Skin of body (tissue), 2 donors: ENCODE data around the genes ENSG00000268655, HRC, TEAD2 and RPS11.

- RAMPAGE, long total RNA = no peak
These were observed 384 bp downstream of the RUVBL2 start for GRCh38 chr19:48994010-48994532.

GRCh38 chr19:49020142-49020650 lies at the start of gene ENSG00000268655:
Gene ENSG00000268655 (minus strand): TSS chr19:49020549.
- RAMPAGE, long total RNA = no peak

GRCh38 chr19:49073705-49074350 lies 1.3 kb upstream of the KCNA7 start:
- RAMPAGE, long total RNA = no peak

DNA sequence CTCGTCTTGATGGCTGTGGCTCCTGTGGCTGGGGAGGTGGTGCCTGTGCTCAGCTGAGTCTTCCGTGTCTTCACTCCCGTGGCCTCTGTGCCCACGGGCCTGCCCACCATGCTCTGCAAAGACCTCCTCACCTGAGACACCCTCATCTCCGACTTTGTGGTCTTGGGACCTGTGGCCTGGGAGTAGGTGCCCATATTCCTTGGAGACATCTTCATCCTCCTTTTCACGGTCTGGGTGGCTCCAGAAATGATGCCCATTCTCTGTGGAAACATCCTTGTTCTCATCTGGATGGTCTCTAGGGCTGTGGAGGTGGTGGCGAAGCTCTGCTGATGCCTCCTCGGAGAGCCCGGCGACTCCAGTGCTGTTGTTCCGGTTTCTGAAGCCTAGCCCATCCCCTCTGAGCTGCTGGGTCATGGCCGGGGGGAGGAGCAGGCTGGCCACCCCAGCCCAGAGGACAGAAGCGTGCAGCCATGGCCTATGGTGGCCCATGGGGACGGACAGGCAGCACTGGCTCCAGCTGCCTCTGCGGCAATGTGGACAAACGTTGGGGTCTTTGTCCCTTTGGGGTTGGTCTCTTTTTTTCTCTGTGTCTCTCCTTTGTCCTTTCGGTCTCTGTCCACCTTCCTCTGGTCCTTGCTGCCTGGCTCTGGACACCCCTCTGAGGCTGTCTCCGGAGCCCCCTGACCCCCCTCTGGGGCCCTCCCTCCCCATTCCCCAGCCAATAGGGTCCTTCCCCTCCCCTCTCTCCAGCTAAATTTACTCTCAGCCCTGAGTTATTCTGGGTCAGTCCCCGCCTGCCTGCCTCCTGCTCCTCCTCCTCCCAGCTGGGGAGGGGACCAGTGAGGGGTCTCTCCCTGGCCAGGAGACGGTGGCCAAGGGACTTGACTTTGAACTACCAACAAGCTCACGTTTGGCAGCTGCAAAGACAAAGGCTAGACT lies at the start of gene HRC:
Gene HRC, minus strand, starts transcription at position 648 of the 939 bp plus-strand sequence.
- RAMPAGE, long total RNA = no peak

GRCh38 chr19:49155701-49156533 lies 721 bp upstream of the HRC start:
- RAMPAGE, long total RNA = no peak

GRCh38 chr19:49211789-49212521 lies 54.4 kb downstream of the TRPM4 start:
- RAMPAGE, long total RNA = no peak

- RAMPAGE, long total RNA = no peak
These were observed 67.9 kb downstream of the TRPM4 start for GRCh38 chr19:49225472-49225934.

- RAMPAGE, long total RNA = no peak
These were observed 3.4 kb upstream of the CD37 start for GRCh38 chr19:49331469-49332573.

GRCh38 chr19:49361950-49362870 lies at the start of gene TEAD2:
Gene TEAD2 (minus strand): TSS chr19:49362416.
- RAMPAGE, long total RNA = no peak

- RAMPAGE, long total RNA = no peak
These were observed 642 bp upstream of the TEAD2 start for GRCh38 chr19:49362871-49363244.

GRCh38 chr19:49428269-49428619 lies 3.1 kb downstream of the GFY start:
- RAMPAGE, long total RNA = no peak

DNA sequence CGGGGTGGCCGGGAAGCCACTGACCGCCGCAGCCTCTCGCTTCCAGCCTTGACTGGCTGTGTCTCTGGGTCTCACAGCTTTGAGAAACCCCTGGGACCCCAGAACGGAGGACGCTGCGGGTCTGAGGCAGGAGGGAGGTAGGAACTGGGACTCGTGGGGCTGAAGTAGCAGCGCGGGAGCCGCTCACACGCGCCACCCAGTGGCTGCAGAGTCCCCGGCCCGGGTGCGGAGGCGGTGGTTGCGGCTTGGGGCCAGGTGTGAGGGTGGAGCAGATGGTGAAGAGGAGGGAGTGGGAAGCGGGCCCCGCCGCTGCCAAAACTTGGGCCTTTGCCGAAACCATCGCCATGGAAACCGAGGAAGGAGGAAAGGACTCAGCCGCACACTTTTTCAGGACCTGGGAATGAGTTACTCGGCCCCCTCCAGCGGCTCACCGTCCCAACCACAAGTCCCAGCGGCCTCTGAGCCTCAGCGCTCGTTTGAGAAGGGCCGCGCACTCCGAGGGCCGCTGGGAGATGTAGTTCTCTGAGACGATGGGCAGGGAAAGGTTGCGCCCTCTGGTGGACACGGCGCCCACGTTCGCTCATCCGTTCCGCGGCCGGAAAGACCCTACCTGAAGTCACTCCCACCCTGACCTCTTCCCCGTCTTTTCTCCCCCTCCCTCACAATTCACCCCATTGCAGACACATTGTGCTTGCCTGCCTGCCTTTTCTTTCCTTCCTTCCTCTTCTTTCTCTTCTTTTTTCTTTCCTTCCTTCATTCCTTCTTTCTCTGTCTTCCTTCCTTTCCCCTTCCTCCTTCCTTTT lies 2.2 kb upstream of the SLC17A7 start:
- RAMPAGE, long total RNA = no peak

DNA sequence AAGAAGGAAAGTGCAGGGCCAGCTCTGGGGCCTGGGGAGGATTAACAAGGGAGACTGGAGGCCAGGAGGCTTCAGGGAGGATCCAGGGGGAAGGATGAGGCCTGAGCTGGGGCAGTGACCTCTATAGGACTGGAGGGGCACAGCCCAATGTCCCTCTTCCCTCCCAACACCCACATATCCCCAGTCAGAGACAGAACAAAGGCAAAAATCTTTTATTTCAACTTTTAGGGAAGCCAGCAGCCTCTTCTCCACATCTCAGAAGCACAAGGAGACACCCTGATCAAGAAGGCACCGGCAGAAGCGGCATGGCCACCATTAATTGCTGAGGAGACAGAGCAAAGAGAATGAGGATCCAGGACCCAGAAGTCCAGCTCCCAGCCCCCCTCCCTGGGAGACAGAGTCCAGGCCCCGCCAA lies 4.8 kb upstream of the SLC17A7 start:
- RAMPAGE, long total RNA = no peak

GRCh38 chr19:49490131-49490698 lies 2.8 kb downstream of the RPL13A start:
- RAMPAGE, long total RNA = no peak

- RAMPAGE, long total RNA = start-site peak on the plus strand at chr19:49496381-49496451, 2,700 and 39 reads in 2 replicates
These were observed at the start of gene RPS11 for GRCh38 chr19:49495819-49496594. Gene RPS11 (plus strand): TSS chr19:49496434.

DNA sequence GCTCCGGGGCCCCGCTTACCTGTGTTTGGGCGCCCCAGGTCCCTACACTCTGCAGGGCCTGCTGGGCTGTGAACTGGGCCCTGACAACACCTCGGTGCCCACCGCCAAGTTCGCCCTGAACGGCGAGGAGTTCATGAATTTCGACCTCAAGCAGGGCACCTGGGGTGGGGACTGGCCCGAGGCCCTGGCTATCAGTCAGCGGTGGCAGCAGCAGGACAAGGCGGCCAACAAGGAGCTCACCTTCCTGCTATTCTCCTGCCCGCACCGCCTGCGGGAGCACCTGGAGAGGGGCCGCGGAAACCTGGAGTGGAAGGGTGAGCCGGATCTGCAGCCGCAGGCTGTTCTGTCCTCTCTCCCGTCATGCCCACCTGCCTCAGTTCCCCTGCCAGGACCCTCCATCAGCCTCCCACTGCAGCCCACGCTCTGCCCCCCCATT lies 1.7 kb downstream of the FCGRT start:
- RAMPAGE, long total RNA = no peak

- RAMPAGE, long total RNA = no peak
These were observed 7.3 kb upstream of the RCN3 start for GRCh38 chr19:49520403-49521067.

GRCh38 chr19:49589963-49590953 lies 724 bp upstream of the PRR12 start:
- RAMPAGE, long total RNA = no peak

GRCh38 chr19:49627719-49628162 lies 12.2 kb downstream of the RRAS start:
- RAMPAGE, long total RNA = no peak

DNA sequence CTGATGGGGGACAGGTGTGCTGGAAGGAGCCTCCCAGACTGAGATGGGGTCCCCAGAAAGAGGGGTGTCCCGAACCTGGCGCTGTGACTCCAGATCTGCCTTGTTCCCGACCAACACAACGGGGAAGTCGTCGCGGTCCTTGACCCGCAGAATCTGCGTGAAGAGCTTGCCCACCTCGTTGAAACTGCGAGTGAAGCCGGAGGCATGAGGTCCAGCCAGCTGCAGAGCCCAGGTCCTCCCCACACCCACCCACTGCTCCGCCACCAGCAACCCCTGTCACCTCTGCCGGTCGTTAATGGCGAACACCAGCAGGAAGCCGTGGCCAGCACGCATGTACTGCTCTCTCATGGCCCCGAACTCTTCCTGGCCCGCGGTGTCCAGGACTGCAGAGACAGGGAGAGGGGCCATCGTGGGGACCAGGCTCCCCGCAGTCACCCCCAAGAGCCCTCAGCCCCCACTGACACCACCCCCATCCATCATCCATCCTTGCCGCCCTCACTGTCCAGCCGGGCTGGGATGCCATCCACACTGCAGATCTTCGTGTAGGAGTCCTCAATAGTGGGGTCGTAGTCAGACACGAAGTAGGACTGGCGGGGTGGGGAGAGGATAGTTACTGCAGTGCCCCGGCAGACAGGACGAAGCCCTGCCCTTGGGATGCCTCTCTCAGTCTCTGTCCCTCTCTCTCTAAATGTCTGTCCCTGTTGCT lies 3.2 kb downstream of the RRAS start:
- RAMPAGE, long total RNA = no peak